Vein endothelial cell (primary cell): ENCODE results near the genes TWF1, NELL2 and SLC38A2.

GRCh38 chr12:42696829-42697184 is 107.3 kb upstream of the PRICKLE1 start:
- CAGE, long polyA plus RNA = no peak

DNA sequence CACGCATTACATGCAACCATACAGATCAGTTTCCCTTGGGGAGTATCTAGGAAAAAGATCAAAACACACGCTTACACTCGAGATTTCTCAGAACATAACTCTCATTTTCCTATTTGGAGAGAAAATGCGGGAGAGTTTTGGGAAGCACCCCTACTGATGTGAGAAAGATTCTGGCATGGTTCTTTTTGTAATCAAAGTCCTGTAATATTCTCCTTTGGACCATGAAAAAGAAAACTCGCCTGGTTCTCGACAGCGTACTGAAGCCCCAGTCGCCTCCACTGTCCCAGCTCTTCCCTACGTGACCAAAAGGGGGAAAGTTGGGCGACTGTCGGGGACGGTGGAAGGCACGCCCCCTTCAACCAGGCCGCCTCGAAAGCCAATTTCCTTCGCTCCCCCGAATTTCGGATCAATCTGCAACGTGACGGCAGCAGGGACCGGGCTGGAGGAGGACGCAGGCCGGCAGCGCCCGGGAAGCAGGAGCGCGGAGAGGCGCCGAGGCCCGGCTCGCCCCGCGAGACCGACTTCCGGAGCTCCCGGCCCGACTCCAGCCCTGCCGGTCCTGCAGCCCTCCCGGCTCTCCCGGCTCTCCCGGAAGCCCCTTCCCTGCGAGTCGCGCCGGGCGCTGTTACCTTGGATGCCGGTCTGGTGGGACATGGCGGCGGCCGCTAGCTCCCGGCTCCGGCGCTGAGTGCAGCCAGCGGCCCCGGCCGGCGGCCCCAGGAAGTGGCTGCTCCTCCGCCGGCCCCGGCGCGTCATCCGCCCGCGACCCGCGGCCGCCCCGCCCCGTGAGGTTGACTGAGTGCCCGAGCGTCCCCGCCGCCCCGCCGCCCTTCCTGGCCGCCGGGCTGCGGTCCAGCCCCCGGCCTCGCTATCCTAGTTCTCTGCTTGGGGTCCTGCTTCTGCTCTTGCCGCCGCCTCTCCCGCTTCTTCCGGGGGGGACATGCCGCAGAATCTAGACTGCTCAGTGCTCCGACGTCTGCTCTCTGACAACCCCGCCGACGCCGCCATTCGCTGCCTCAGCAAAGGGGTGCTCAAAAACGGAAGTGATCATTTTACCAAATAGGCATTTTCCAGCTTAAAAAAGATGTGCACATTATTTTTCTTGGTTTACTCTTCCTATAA is at the start of gene TWF1:
TWF1 (minus strand) TSS at position 726 of the 1,122 bp plus-strand sequence.
- CAGE, long polyA plus RNA = no peak

GRCh38 chr12:44060061-44060689 is 224.3 kb downstream of the TMEM117 start:
- CAGE, long polyA plus RNA = no peak

DNA sequence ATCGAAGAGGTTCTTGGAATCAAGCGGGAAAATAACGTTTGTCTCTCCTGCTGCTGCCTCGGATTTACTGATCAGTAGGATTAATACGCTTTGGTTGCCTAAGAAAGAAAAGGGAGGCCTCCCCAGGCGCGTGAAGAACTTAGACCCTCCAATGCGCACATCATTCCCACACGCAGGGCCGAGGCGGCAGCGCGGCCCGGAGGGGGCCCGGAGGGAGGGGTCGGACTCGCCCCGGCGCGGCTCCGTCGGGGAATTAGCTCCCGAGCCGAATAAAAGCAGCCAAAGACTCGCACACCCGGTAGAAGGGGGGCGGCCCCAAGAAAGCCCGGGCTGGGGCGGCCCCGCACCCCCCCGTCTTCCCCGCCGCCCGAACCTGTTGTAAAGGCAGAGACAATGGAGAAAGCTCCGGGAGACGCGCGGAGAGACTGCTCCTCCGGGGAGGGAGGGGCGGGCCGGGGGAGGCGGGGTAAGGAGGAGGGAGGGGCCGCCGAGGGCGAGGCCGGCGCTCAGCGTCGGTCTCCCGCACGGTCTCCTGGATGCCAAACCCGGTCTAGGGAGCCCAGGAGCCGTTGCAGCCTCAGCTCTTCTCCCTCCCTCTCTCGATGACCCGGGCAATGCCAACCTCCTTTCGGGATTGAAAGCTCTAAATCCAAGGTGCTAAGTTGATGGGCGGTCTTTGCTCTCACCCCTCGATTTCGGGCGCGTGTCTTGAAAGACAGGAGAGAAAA is at the start of gene NELL2:
NELL2 (minus strand) TSS at position 395 of the 728 bp plus-strand sequence.
- CAGE, long polyA plus RNA = no peak

- CAGE, long polyA plus RNA = no peak
These were observed 44.2 kb downstream of the ANO6 start for GRCh38 chr12:45260003-45260611.

DNA sequence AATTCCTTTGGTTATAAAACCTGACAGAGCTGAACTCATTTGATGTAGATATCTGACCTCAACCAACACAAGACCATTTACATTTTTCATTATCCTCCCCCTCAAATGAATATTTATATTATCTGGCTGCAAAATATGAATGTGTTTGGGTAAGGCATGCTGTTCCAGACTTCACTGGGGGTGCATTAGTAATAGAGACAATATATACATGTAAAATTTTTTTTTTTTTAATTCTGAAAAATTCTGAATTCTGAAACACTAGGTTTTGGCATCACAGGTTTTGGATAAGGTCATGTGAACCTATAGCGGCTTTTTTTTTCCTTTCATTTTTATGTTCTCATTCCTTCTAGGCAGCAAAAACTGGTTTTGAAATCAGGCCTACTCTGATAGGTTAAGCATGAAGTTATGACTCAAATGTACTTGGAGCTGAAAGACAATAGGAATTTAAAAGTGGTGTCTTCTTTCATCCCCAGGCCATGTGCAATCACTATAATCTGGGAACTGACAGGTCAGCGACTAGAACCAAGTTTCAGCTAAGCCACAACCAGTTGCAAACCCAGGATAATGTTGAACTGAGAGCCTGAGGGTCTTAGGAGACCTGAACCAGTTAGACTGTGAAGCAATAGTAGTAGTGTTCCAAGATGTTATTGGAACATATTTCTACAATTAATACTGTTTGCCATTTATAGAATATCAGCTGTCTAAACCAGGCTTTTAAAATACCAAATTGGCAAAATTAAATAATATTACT is 74.2 kb downstream of the ANO6 start:
- CAGE, long polyA plus RNA = no peak

- CAGE, long polyA plus RNA = no peak
These were observed 84.9 kb upstream of the ARID2 start for GRCh38 chr12:45644452-45645094.

DNA sequence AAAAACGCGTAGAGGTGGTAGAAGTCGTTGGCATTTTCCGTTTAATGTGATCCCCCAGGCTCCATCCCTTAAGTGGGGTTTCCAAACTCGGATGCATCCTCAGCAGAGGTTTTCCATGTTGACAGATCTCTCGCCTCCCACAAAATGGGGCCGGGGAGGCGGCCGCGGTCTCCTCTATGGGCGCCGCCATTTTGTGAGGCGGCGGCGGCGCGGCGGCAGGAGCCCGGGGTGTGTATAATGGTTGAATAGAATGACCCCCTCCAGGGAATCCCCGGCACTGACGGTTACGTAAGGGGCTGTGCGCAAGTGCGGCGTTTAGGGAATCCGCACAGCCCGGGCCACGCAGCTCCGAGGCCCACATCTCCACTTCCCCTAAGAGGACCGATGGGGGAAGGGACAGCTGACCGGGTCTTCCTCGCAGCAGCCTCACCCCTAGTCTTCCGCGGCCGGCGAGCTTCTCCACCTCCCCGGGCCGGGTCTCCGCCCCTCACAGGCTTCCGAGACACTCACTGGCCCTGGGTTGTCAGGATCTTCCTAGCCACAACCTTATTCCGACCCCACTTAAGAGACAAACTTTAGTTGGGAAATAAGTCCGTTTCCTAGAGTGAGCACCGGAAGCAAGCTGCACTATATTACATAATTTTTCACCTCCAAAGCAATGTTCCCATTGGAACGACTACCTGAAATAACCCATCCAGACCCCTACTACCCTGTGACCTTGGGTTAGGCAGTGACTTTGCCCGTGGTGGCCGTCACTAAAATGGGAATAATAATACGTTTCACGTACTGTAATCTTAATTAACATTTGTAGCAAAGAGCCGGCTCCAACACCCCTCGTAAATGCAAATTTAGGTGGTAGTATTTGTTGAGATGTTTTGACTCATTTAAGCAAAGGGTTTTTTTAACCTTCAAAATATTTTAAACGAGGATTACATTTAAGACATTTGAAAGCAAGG is 1.9 kb upstream of the ARID2 start:
- CAGE, long polyA plus RNA = no peak

- CAGE, long polyA plus RNA = no peak
These were observed 122.1 kb downstream of the ARID2 start for GRCh38 chr12:45851376-45852314.

- CAGE, long polyA plus RNA = no peak
These were observed 98.6 kb downstream of the SCAF11 start for GRCh38 chr12:45891567-45892291.

GRCh38 chr12:45988268-45988656 is 2.1 kb downstream of the SCAF11 start:
- CAGE, long polyA plus RNA = no peak

DNA sequence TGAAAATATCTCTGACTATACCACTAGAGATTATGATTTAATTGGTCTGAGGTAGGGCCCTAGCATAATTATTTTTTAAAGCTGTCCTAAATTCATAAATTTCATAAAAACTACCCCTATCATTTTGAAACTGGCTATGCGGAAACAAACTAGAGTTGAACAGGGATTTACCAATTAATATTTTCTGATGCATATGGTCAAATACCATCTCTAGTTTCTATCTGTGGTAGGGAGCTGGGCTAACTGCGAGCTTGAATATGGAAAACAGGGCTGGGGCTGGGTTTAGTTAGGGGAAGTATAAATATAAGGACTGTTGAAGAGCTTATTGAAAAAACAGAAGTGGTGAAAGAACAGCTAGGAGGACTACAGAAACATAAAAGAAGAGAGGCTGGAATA is 91.9 kb downstream of the SLC38A1 start:
- CAGE, long polyA plus RNA = no peak

DNA sequence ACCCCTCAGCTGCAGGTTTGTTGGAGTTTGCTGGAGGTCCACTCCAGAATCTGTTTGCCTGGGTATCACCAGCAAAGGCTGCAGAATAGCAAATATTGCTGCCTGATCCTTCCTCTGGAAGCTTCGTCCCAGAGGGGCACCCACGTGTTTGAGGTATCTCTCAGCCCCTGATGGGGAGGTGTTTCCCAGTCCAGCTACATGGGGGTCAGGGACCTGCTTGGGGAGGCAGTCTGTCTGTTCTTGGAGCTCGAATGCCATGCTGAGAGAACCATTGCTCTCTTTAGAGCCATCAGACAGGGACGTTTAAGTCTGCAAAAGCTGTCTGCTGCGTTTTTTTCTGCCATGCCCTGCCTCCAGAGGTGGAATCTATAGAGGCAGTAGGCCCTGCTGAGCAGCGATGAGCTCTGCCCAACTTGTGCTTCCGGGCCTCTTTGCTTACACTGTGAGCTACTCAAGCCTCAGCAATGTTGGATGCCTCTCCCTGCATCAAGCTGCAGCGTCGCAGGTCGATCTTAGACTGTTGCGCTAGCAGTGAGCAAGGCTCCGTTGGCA is 73.6 kb downstream of the SLC38A1 start:
- CAGE, long polyA plus RNA = no peak

DNA sequence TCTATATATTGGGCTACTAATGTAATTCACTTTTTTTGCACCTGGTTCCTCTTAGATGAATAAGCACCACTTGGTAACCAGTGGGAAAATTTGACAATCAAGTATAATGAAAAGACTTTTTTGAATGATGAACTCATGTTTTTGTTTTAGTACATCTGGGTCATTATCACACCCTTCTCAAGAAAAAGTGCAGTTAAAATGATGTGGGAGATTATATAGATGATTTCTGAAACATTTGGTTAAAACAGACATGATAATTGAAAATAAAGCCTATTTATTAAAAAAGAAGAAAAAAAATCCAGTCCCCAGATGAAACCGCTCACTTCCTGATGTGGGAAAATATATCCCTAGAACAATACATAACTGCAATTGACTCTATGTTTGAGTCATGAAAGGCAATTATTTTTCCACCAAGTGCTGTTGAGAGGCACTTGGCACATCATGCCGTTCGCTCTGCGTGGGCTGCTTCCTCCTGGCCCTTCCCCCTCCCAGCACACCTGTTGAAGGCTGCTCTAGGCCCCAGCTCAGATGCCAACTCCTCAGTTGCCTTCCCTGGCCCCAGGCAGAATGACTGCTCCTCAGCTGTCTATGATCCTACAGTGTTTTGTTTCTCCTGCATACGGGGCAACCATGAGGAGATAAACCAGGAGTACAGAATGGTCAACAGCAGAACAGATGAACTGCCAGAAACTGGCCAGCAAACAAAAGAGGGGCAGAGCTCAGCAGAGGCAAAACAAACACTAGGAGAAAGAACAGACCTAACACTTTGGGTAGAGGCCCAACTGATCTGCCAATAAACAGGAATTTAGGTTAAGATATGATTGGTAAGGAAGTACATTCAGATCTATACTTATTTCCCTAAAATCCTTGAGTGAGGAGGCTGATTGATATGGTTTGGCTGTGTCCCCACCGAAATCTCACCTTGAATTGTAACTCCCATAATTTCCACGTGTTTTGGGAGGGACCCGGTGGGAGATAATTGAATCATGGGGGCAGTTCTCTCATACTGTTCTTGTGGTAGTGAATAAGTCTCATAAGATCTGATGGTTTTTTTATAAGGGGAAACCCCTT is 58.9 kb downstream of the SLC38A1 start:
- CAGE, long polyA plus RNA = no peak

- CAGE, long polyA plus RNA = no peak
These were observed 55.2 kb downstream of the SLC38A1 start for GRCh38 chr12:46213511-46214170.

- CAGE, long polyA plus RNA = no peak
These were observed 52.7 kb downstream of the SLC38A1 start for GRCh38 chr12:46216130-46216591.

DNA sequence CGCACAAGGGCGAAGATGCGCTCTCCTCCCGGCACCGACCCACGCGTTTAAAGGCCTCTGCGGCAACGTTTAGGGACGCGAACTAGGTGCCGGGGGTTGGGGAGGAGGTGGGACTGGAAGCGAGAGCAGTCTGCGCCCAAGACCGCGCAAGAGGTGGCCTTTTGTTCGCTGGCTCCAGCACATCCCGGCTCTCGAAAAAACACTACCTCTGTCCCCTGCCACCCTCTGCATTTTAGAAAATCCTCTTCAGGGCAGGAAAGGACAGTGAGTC is 1.3 kb downstream of the SLC38A1 start:
- CAGE, long polyA plus RNA = no peak

DNA sequence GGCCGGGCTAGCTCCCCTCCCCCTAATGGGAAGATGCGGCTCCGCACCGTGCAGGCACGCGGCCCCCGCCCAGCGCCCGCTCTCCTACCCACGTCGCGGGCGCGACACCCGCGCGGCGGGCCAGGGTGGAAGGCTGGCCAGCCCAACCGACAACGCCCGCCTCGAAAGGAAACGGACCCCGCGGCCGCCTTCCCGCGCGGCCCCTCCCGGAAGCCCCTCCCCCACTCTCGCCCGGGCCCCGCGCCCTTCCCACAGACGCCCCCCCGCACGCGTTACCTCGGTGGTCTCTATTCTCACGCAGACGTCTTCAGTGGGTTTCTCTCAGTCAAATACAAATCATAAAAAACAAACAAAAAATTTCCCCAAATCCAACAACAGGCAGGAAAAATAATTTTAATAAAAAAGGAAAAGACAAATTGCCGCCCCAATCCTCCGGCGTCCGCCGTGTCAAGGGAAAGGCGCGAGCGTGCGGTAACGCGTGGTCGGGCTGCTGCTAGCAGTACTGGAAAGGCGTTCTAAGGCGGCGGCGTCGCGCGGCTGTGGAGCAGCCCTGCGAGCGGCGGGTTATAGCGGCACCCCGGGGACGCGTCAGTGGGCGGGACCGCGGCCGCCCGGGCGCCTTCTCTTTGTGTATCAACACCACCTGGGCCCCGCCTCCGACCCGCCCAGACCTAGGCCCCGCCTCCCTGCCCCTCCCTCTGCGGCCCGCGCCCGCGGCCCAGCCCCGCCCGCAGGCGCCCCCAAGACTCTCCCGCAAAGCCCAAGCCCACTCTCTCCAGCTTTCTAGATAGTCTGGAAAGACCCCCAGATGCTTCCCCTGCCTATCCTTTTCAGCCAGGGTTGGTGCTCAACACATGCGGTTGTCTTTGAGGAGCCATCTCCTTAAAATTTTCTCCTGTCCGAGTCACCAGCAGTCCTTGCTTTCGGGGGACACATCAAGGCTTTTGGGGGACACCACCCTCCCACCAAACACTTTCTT is at the start of gene SLC38A2:
SLC38A2 (minus strand) TSS at position 541 of the 979 bp plus-strand sequence.
- CAGE, long polyA plus RNA = start-site peak on the minus strand centred at position 532 of the sequence, 30 bp wide, 712 and 688 reads in 2 replicates

DNA sequence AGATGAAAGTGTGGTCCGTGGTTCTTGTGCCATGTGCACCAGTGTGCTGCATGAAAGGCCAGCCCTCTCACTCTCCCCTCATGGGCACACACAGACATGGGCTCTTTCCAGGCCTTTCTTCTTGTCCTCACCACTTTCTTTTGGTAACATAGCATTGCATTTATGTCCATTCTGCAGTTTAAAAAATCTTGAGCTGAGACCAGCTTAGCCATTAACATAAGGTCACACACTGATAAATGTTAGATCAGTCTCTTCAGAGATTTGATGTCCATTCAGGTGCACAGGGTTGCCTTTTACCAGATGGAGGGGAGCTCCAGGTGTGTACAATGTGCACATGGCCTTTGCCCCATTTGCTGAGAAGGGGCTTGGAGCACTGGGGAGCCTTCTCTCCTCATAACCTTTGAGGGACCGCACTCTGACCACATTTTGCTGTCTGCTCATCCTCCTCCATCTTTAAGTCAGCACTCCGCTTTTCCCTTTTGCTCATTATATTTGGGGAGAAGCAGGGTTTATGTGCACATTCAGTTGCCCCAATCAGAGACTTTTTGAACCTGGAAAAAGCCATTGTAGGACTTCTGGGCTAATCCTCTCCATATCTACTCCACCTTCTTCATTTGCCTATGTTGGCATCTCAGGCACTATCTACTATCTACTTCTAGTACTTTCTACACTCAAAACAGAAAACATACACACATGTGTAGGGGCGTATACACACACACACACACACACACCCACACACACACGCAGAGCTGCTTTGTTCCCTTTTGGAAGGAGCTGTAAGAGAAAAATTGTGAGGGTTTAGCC is 28.7 kb upstream of the SLC38A2 start:
- CAGE, long polyA plus RNA = no peak

DNA sequence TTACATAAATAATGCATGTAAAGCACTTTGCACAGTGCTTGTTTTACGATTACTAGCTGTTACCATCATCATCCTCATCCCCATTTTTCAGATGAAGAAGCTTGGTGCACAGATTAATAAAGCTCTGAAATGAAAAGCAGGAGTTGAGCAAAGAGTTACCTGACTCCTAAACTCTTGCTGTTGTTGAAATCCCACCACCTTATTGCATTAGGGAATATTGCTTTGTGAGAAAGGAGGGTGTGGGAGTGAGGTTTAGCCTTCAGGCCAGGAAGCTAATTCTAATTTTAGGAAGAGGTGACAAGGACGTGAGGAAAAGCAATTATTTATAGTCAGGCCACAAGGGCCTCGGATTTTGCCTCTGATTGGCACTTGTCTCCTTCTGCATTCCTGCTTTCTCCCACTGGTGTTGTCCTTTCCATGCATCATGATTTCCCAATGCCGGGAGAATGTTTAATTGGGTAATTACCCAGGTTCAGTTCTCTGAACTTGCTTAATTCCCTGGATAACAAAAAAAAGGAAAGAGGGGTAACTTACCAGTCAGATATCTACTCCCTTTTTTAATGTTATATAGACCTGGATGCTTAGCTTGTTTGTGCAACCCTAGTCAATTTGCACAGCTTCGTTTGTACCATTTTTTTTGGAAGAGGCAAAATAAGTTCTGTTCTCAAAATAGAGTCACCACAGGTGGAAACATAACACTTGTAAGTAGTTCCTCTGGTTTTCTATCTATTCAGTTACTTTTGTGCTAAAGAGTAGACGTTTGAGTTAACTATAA is 38.0 kb upstream of the SLC38A2 start:
- CAGE, long polyA plus RNA = no peak